Daoy (cell line): ENCODE measurements around a stretch of chr9.

- RAMPAGE, long total RNA, result no peak
These were observed 16.8 kb downstream of the LRRC8A start for GRCh38 chr9:128898585-128899321.

- RAMPAGE, long total RNA, result no peak
These were observed 12.2 kb upstream of the PHYHD1 start for GRCh38 chr9:128908291-128909176.

GRCh38 chr9:128916714-128917675 is 3.8 kb upstream of the PHYHD1 start:
- RAMPAGE, long total RNA, result no peak

- RAMPAGE, long total RNA, result no peak
These were observed 21.0 kb downstream of the SH3GLB2 start for GRCh38 chr9:129006846-129007876.

GRCh38 chr9:129107612-129108350 is 2.8 kb downstream of the CRAT start:
- RAMPAGE, long total RNA, result no peak

- RAMPAGE, long total RNA, result no peak
These were observed 734 bp downstream of the CRAT start for GRCh38 chr9:129109862-129110255.

- RAMPAGE, long total RNA, result no peak
These were observed 28.9 kb upstream of the IER5L start for GRCh38 chr9:129206879-129207390.

DNA sequence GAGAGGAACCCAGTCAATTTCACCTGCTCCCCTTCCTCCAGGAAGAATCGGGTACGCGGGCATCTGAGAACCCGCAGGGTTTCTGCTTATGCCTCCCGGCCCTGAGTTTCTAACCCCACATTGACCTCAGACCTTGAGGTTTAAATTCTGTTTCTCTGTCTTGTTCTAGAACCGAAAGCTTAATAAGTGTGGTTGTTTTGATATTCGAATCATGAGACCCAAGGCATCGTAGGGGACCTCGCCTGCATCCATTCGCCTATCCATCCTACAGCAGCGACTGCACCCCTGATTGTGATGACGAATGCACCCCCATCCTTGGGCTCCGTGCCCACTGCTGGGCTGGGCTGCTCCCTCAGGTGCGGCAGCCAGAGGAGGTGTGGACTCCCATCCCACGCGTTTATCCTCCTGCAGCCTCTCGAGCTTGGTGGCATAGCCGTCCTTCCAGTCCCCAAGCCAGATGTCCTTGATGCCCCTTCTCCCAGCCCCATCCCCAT is 80.8 kb upstream of the IER5L start:
- RAMPAGE, long total RNA, result no peak

DNA sequence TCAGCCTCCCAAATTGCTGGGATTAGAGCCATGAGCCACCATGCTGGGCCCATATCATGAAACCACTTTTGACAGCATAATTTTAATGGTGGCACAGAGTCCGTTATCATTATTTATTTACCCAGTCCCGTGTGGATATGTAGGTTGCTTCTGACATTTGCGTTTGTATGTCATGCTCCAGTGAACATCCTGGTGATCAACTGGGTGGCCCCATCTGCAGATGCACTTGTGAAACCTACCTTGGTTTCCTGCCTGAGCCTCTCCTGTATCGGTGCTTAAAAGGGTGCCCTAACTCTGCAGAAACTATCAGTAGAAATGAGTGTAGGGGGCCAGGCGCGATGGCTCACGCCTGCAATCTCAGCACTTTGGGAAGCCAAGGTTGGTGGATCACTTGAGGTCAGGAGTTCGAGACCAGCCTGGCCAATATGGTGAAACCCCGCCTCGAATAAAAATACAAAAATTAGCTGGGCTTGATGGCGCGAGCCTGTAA is 92.1 kb upstream of the IER5L start:
- RAMPAGE, long total RNA, result no peak

GRCh38 chr9:129315207-129315669 is 137.2 kb upstream of the IER5L start:
- RAMPAGE, long total RNA, result no peak

DNA sequence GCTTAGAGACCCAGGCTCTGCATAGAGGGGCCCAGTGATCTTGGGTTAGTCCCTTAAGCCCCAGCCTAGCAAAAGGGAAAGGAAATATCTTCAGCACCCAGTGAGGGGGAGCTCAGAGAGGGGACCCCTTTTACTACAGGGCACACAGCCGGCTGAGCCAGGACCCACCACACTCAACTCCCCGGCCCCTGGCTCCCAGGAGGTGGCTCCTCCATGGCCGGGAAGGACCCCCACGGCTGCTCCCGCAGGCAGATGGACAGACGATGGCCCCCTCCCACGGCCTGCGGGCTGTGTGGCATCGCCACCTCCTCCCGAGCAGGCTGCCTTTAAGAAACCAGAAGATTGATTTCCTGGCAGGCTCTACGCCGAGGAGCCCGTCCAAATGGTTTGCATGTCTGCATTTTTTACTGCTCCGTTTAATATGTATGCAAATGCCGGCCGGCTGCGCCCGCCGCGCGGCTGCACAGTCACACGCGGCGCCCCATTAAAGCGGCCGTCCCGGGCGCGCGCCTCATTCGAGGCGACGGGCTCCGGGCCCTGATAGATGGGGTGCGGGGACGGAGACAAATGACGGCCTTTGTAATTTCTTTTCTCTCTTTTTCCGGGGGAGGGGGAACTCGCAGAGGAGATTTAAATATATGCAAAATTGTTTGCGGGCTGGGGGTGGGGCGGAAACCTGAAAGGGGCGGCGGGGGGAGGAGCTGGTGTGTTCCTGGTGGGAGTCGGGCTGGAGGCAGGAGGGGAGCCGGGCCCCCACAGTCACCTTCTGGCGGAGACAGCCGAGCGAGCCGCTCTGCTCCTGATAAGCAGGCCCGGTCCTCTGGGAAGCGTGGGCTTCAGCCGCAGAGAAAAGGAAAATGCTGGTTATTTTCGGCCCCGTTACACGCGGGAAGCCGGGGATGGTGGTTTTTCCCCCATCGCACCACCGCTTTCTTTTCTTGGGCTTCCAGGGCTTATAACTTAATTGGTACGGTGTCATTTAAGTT is 158.6 kb upstream of the IER5L start:
- RAMPAGE, long total RNA, result no peak

DNA sequence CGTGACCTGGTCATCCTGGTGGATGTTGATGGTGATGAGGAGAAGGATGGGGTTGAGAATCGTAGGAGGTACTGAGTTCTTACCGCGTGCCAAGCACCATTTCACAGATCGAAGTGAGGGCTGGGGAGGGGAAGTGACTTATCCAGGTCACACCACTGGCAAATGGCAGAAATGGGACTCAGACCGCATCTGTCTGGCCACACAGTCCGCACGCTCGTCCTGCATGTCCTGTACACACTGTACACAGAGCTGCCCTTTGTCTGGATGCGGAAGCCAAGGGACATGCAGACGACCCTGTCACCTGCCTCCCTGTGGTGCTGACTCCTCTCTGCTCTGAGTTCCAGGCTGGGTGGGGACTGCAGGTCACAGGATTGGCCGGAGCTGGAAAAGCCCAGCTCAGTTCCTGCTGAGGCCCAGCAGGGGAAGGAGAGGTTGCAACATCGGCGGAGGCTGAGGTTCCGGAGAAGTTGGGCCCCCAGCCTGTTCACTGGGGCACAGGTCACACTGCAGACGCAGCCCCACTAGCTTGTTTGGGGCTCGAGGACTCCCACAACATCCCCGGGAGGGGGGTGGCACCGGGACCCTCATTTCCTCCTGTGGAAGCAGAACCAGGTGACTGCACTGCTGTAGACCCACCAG is 165.7 kb upstream of the IER5L start:
- RAMPAGE, long total RNA, result no peak

DNA sequence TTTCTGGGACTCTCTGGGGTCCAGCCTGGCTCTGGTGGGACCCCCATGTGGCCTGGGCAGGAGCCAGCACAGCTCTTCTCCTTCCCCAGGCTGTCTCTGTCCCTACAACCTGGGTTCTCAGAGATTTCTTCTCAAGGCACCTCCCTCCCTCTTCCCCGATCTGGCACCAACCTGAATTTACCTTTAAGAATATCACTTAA is 218.0 kb downstream of the C9orf50 start:
- RAMPAGE, long total RNA, result no peak

- RAMPAGE, long total RNA, result no peak
These were observed 207.1 kb downstream of the C9orf50 start for GRCh38 chr9:129413871-129414076.

GRCh38 chr9:129489600-129489842 is 131.4 kb downstream of the C9orf50 start:
- RAMPAGE, long total RNA, result no peak

DNA sequence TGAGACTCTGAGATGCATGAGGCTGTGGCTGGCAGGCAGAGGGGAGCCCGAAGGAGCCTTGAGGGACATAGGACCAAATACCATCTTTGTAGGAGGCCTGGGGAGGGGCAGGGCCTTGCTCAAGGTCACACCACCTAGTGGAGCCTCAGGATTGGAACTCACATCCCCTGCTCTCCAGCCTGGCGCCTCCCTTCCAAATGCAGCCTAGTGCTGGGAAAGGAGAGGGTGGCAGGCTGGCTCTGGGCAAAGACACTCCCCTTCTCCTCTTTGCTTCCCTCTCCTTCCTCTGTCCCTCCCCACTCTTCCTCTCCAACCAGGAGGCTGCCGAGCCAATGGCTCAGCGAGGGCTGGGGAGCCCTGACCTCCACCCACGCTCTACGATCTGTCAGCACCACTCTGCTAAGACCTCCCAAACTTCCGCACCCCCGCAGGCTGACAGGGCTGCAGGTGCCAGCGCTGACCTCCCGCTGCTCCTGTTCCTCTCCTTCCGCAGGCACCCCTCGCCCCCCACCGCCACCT is 53.0 kb downstream of the C9orf50 start:
- RAMPAGE, long total RNA, result no peak

DNA sequence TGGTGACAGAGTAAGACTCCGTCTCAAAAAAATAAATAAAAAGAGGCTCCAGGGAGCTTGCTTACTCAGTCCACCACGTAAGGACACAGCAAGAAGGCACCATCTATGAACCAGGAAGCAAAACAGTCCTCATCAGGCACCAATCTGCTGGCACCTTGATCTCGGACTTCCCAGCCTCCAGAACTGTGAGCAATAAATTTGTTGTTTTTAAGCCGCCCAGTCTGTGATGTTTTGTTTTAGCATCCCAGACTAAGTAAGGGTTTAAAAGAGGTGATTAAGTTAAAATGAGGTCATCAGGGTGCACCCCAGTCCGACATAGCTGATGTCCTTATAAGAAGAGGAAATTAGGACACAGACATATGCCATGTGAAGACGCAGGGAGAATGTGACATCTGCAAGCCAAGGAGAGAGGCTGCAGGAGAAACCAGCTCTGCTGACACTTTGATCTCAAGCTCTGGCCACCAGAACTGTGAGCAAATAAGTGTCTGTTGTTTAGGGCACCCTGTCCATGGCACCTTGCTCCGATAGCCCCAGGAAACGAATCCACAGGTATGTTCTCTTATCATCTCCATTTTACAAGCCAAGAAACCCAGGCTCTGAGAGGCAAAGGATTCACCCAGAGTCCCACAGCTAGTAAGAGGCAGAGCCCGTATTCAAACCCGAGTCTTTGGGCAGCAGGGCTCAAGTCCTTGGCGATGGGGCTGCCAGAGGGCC is 45.7 kb downstream of the C9orf50 start:
- RAMPAGE, long total RNA, result no peak

DNA sequence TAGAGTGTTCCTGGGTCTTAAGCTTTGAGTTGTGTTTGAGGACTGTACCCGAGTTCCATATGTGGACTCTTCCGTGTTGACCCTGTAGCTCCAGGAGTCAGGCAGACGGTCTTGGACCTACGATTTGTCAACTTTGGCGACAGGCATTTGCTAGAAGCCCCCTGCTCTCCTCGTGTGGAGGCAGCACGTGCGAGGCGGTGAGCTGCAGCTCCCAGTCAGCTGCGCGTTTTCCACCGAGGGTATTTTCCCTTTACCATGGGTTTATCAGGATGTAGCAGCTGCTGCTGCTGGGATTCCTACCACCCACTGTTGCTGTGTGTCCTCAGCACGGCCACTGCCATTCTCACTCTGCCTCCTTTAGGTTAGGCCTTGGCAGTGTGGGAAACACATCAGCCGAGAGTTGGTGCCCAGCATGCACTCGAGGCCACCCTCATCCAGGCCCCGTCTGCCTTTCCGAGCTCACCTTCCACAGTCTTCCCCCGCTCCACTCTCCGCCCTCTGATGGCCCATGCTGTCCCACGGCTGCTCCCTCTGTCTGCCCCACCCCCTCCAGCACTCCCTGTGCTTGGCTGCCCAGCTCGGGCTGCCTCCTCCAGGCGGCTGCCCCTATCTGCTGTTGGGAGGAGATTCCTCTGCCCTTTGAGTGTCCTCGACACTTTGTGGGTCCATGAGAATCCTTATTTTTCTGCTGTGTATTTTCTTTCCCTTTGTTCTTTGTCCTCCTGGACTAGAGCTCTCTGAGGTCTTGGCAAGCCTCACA is 4.8 kb downstream of the NTMT1 start:
- RAMPAGE, long total RNA, result no peak

DNA sequence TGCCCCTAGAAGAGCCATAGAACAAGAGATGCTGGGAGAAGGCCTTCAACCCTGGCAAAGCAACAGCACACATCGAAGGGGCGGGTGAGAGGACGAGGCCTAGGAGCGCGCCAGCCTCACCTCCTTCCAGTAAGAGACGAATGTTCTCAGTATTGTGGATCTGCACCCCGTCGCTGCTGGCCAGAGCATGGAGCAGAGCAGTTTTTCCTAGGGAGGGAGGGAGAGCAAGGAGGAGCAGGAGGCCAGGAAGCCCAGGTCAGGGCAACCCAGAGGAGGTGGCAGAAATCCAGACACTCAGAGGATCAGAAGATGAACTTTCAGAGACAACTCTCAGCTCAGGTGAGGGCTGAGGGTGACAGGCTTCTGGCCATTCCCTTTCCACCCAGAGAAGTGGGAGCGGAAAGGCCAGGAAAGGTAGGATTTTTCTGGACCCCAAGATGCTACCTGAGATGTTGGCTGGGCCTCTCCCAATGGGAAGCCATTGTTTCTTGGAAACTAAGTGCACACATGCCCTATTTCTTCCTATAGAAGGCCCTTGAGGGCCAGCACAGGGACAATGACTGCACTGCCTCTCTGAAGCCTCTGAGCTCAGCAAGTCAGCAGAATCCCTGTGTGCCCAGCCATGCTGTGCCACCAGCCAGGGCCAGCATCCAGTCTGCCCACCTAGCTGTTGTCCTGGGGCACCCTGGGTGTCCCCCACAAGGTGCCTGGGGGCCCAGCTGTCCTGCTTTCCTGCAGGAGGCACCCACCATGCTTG is 3.3 kb downstream of the ASB6 start:
- RAMPAGE, long total RNA, result no peak

GRCh38 chr9:129665930-129666526 is 581 bp downstream of the PRRX2 start:
- RAMPAGE, long total RNA, result no peak